AG08470 (cell line): ENCODE results near the gene ARRDC2.

- RRBS = 14% methylated on average over 3 of the region's 32 CpGs
These were observed 11.9 kb downstream of the SLC5A5 start for GRCh38 chr19:17883535-17884102.

DNA sequence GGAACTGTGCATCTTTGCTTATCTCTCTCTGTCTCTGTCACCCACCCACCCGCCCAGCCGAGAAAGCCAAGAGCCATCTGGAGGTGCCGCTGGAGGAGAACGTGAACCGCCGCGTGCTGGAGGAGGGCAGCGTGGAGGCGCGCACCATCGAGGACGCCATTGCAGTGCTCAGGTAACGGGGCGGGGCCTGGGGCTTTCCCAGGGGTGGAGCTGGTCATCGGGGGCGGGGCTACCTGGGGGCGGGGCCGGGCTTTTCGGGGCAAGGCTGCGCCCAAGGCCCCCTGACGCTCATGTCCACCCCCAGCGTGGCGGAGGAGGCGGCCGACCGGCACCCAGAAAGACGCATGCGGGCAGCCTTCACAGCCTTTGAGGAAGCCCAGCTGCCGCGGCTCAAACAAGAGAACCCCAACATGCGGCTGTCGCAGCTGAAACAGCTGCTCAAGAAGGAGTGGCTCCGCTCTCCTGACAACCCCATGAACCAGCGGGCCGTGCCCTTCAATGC, 10.4 kb downstream of the CCDC124 start:
- RRBS = 72% methylated on average over 8 of the region's 35 CpGs

DNA sequence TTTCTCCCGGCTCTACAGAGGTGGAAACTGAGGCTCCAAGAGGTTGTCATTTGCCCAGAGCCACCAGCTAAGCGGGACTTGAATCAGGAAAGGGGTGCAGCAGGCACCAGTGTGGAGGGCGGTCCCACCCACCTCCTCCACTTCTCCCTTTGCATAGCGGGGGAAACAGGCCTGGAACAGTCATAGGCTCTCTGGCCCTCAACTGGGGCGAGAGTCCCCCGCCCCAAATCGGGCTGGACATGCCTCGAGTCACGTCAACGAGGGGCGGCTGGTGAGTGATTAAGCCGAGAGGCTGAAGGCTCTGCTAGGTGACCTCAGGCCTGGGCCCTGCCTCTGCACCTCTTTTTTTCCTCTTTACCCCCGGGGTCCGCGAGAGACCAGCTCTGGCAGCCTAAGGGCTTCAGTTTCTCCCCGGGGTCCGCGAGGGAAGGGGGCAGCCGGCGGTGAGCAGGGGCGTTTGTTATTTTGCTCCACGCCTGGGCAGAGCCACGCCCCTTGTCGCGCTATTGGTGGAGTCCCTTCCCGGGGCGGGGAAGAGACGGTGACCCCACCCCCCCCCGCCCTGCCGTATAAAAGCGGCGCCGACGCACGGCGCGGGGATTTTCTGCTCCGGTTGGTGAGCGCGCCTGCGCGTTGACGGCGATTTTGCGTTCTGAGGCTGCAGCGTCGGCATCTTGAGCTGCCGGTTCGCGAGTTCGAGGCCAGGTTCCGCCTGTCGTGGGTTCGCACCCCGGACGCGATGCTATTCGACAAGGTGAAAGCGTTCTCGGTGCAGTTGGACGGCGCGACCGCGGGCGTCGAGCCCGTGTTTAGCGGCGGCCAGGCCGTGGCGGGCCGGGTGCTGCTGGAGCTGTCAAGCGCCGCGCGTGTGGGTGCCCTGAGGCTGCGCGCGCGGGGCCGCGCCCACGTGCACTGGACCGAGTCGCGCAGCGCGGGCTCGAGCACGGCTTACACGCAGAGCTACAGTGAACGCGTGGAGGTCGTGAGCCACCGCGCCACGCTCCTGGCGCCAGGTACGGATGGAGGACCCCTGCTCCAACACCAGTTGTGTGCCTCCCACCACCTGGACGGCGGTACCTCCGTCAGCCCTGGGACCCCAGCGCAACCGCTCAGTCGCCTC, at the start of gene ARRDC2:
ARRDC2 (plus strand) TSS at position 599 of the 1,120 bp plus-strand sequence.
- RRBS = 3% methylated on average over 41 of the region's 106 CpGs

GRCh38 chr19:18012729-18013702, 5.0 kb downstream of the ARRDC2 start:
- RRBS = no CpG with 5 or more reads among the region's 23 CpGs

DNA sequence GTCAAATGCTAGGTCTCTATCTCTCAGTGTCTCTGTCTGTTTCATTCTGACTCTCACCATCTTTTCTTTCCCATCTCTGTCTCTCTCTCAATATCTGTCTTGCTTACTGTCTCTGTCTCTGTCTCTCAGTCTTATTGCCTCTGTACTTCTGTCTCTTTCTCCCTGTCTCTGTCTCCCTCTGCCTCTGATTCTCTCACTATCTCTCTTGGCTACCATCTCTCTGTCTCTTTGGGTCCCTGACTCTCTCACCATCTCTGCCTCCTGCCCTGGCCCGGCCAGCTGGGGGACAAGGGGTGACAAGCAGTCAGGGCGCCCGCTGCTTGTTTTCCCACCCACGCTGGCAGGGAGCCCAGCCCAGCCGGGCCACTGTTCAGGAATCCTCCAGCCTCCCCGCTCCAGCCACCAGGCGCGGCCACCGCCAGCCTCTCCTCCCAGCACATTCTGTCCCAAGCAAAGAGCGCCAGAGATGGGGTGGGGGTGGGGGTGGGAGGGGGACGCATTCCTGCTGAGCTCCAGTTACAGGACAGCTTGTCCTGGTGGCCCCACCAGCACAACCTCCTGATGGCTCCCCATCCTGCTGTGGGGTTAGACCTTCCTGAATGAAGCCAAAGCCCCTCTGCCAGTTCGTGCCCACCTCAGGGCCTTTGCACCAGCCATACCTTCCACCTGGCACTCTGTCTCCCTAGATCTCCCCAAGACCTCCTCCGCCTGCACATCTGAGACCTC, 12.2 kb downstream of the ARRDC2 start:
- RRBS = 6% methylated on average over 3 of the region's 13 CpGs

DNA sequence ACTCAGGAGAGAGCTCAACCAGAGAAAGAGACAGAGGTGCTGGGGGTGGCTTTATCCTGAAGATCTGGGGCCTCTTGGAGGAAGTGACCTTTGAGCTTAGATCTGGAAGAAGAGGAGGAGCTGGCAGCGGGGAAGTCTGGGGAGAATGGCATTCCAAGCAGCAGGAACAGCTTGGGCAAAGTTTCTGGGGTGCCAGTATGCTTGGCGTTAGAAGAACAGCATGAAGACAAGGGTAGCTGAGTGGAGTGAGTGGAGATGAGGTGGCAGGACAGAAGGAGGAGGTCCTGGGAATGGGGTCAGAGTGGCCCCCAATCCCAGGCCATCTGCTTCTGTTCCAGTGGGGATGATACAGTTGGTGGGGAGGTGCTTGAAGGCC, 11.4 kb downstream of the MAST3 start:
- RRBS = no CpG with 5 or more reads among the region's 2 CpGs

GRCh38 chr19:18127951-18129013, 24.7 kb upstream of the PIK3R2 start:
- RRBS = no CpG with 5 or more reads among the region's 21 CpGs

GRCh38 chr19:18160439-18160930, 7.5 kb downstream of the PIK3R2 start:
- RRBS = no CpG with 5 or more reads among the region's 9 CpGs

DNA sequence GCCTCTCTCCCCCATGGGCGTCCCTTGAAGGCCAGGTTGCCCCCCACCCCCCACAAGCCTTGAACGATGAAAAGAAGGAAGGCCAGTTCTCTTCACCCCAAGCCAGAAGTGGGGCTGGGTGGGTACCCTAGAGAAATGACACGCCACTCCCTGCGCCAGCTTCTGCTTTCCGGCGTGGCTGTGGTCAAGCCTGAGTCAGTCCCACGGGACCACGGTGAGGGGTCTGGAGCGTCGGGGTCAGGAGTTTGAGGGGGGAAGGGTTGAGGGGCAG, 672 bp upstream of the IFI30 start:
- RRBS = no CpG with 5 or more reads among the region's 10 CpGs

DNA sequence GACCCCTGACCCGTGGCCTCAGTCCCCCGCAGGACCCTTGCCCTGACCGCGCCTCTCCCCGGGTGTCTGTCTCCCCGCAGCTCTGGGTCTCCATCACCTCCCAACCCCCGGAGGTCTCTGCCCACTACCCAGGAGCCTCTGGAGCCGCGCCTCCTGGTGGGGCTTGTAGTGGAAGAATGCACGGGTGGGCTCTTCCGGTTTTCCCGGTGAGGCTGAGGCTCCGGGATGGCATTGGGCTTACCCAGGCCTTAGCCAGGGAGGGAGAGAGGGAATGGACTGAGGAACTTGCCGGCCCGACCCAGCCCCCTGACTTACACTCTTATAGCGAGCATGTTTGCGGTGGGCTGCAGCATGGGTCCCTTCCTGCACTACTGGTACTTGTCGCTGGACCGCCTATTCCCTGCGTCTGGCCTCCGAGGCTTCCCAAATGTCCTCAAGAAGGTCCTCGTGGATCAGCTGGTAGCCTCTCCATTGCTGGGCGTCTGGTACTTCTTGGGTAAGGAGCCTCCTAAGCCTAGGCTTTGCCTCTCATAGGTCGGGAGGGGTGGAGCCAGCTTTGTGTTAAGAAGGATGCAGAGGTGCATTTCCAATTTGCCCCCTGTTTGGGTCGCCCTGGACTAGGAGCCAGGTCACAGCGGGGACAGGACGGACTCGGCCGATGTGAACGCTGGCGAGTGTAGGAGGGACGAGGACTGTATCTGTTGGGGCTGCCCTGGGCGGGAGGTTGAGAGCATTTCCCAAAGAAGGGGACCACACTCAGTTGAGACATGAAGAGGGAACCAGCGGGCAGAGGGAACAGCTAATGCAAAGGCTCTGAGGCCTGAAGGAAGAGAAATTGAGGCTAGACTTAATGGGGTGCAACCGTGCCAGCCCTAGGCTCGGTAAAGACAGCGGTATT, 770 bp downstream of the MPV17L2 start:
- RRBS = 3% methylated on average over 10 of the region's 37 CpGs

- RRBS = no CpG with 5 or more reads among the region's 8 CpGs
These were observed 12.3 kb upstream of the GDF15 start for GRCh38 chr19:18373554-18374210.

GRCh38 chr19:18391355-18391925, 5.5 kb downstream of the GDF15 start:
- RRBS = no CpG with 5 or more reads among the region's 11 CpGs

GRCh38 chr19:18420116-18420417, 869 bp downstream of the SSBP4 start:
- RRBS = no CpG with 5 or more reads among the region's 21 CpGs

DNA sequence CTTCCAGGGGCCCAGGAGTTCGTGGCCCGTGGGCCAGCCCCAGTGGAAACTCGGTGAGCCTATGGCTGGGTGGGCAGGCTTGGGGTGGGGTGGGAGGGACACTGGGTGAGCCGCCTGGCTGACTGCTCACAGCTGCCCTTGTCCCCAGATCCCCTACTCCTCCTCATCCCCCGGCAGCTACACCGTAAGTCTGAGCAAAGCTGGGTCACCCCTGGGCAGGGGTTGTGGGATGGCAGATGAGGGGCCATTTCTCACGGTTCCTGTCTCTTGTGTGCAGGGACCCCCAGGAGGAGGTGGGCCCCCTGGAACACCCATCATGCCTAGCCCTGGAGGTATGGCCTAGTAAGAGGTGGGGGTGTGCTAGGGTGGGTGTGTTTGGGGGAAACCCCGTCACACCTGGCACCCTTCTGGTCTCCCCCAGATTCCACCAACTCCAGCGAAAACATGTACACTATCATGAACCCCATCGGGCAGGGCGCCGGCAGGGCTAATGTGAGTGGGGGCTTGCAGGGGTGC, 5.3 kb downstream of the ISYNA1 start:
- RRBS = no CpG with 5 or more reads among the region's 12 CpGs

DNA sequence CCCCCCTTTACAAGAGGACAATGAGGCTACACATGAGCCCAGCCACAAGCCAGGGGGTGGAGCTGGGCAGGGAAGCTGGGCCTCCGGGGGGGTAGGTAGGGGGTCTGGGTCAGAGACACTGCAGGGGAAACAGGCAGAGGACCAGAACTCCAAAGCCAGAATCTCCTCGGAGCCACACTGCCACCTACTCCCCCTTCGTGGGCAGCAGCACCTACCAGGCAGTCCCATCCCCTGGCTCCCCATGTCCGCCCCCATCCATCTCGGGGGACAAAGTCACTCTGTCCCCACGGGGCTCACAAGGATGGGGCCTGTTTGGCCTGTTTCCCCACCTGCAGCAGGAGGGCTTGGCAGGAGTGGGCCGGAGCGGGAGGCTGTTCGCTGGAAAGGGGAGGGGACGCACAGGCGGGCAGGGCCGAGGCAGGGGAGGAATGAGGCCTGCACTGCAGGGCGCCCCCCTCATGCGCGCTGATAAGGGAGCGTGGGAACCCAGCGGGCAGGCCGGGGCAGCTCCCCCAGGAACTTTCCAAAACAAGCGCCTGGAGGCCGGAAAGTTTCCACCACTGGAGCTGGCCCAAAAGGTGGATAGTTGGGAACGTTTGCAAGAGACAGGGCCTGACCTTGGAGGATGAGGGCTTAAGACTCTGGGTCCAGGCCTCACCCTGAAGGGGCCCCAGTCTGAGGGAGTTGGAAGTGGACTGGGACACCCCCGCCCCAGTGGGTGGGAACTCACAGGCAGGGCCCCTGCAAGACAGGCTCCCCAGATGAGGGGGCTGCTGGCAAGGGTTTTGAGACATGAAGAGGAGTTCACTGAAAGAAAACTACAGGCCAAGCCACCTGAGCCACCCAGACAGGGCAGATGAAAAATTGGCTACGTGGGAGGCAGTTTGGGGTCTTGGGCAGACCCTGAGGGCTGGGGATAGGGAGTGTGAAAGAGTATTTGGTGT, 719 bp upstream of the ISYNA1 start:
- RRBS = no CpG with 5 or more reads among the region's 23 CpGs

- RRBS = 72% methylated on average over 8 of the region's 53 CpGs
These were observed 12.9 kb upstream of the ISYNA1 start for GRCh38 chr19:18450387-18451618.

GRCh38 chr19:18503960-18505394, 17.4 kb downstream of the ELL start:
- RRBS = no CpG with 5 or more reads among the region's 27 CpGs

GRCh38 chr19:18507576-18508433, 14.1 kb downstream of the ELL start:
- RRBS = no CpG with 5 or more reads among the region's 15 CpGs

- RRBS = no CpG with 5 or more reads among the region's 21 CpGs
These were observed 6.8 kb downstream of the ELL start for GRCh38 chr19:18514745-18515837.

DNA sequence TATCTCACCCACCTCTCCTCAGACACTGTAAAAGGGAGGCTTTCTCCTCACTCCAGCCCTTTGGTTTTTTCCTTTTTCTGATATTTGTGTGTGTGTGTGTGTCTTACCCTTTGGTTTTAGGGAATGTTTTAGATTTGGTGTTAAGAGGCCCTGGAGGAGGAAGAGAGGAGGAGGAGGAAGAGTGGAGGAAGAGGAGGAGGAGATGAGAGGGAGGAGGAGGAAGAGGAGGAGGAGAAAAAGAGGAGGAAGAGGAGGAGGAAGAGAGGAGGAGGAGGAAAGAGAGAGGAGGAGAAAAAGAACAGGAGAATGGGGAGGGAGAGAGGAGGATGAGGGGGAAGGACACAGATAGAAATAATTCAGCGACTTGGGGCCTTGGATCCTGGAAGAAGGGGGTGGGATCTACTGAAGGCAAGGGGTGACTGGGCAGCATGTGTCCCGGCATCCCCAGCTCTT, 10.6 kb downstream of the KLHL26 start:
- RRBS = no CpG with 5 or more reads among the region's 2 CpGs